ENCODE measurements around a stretch of chr10.

DNA sequence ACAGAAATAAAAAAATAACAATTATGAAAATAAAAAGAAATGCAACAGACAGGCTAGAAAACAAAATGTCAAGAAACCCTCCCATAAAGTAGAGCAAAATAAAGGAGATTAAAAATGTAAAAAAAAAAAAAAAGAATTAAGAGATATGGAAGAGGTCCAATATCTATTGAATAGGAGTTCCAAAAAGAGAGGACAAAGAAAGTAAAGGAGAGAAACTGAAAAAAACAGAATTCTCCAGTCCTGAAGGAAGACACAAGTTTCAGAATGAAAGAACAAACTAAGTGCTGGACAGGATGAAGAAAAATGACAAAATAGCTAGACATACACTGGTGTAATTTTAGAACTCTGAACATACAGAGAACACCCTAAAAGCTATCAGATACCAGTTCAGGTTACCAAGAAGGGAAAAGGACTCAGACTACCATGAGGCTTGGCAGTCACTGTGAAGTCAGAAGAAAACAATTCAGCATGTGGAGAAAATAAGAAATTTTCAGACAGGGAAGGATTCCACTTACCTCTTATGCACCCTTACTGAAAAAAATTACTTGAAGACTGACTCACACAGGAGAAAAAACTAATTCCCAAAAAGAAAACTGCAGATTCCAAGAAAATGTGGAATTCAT, 40.3 kb upstream of the ABLIM1 start:
CAGE:
- cytosol, long polyA minus RNA = no peak
- cytosol, long polyA plus RNA = no peak
- long polyA plus RNA = no peak
- nucleus, long polyA minus RNA = no peak
- nucleus, long polyA plus RNA = no peak

DNA sequence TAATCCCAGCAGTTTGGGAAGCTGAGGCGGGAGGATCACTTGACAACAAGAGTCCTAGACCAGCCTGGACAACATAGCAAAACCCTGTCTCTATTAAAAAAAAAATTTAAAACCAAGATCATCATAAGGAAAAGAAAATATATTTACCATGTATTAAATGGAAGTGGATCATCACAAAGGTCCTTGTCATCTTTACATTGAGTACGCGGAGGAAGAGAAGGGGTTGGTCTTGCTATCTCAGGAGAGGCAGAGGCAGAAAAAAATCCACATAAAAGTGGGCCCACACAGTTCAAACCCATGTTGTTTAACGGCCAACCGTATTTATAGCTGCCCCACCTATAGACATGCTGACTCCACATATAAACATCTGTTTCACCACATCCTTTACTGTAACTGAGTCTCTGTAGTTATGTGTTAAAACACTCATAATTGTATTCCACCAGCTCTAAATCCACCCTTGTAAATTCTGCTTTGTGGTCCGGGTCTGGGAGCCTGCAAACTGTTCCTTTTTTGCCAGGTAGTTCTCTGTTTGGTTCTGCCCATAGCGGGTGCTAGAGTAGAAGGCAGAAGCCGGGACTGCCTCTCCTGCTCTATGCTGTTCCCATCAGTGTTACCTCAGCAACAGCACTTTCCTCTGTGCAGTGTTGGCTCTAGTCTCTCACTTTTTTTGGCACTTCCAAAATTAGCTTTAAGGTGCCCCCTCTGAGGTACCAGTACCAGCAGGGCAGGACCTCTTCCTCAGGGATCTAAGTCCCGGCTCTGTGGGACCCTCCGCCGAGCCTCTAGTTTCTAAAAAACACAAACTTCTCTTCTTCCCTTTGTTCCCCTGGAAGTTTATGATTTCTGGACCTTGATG, 20.2 kb upstream of the FHIP2A start:
CAGE:
- cytosol, long polyA minus RNA = no peak
- cytosol, long polyA plus RNA = no peak
- long polyA plus RNA = no peak
- nucleus, long polyA minus RNA = no peak
- nucleus, long polyA plus RNA = no peak

GRCh38 chr10:115024094-115024637, 69.0 kb upstream of the ATRNL1 start:
CAGE:
- cytosol, long polyA minus RNA = no peak
- cytosol, long polyA plus RNA = no peak
- long polyA plus RNA = no peak
- nucleus, long polyA minus RNA = no peak
- nucleus, long polyA plus RNA = no peak

CAGE:
- cytosol, long polyA minus RNA = no peak
- cytosol, long polyA plus RNA = no peak
- long polyA plus RNA = no peak
- nucleus, long polyA minus RNA = no peak
- nucleus, long polyA plus RNA = no peak
Observed at GRCh38 chr10:115093841-115094562, 837 bp downstream of the ATRNL1 start.

CAGE:
- cytosol, long polyA minus RNA = no peak
- cytosol, long polyA plus RNA = no peak
- long polyA plus RNA = no peak
- nucleus, long polyA minus RNA = no peak
- nucleus, long polyA plus RNA = no peak
Observed at GRCh38 chr10:116058356-116059288, 214.4 kb downstream of the GFRA1 start.

GRCh38 chr10:116167464-116167735, 105.6 kb downstream of the GFRA1 start:
CAGE:
- cytosol, long polyA minus RNA = no peak
- cytosol, long polyA plus RNA = no peak
- long polyA plus RNA = no peak
- nucleus, long polyA minus RNA = no peak
- nucleus, long polyA plus RNA = no peak

GRCh38 chr10:116324628-116325273, 503 bp downstream of the CCDC172 start:
CAGE:
- cytosol, long polyA minus RNA = no peak
- cytosol, long polyA plus RNA = no peak
- long polyA plus RNA = no peak
- nucleus, long polyA minus RNA = no peak
- nucleus, long polyA plus RNA = no peak

DNA sequence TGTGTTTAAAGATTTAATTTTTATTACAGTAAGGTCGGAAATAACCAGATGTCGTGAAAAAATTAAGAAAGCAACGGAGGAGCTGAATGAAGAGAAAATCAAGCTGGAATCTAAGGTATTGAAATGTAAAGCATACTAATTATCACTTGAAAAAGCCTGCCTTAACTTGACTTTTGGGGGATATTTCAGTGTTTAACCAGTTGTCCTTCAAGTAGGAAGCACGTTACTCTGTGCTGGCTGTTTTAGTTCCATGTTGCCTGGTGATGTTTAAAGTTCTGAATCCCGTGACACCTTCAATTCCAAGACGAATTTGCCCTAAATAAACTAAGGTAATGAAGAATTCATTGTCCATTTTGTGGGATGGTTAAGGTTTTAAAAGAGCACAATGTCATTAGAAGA, 1.0 kb downstream of the CCDC172 start:
CAGE:
- cytosol, long polyA minus RNA = no peak
- cytosol, long polyA plus RNA = no peak
- long polyA plus RNA = no peak
- nucleus, long polyA minus RNA = no peak
- nucleus, long polyA plus RNA = no peak

GRCh38 chr10:117138950-117140002, 1.2 kb upstream of the VAX1 start:
CAGE:
- cytosol, long polyA minus RNA = no peak
- cytosol, long polyA plus RNA = no peak
- long polyA plus RNA = no peak
- nucleus, long polyA minus RNA = no peak
- nucleus, long polyA plus RNA = no peak

DNA sequence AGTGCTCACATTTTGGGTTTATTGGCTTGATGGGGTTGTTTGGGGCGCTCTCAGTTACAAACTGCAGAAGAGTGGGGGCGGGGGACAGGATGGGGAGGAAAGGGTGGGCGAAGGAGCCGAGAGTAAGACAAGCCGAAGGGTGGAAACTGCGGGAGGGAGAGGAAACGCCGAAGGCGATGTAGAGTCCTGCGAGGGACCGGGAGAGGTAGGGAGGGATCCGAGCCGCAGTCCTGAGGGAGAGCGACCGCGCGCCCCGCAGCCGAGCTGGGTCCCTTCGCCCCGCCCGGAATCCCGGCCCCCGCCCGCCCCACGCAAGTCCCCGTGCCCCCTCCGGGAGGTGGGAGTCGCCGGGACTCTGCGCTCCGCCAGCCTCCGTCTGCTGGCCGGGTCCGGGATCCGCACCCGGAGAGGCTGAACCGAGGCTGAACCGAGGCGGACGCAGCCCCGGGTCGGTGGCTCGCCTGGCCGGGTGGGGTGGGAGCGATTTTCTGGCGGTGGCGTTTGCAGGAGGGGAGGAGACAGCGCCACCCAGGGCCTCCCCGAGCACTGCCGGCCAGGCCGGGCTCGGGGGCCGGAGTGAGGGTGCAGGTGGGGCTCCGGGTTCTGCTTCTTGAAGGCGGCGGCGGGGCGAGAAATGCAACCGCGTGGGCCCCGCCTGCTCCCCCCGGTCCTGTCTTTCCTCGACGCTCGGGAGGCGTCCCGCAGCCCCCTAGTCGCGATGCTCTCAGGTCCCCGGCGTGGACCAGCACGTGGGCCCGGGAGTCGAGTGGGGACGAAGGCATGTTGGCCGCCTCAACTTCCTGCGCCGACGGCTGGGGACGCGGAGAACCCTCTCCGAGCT, 24.9 kb upstream of the VAX1 start:
CAGE:
- cytosol, long polyA minus RNA = no peak
- cytosol, long polyA plus RNA = no peak
- long polyA plus RNA = no peak
- nucleus, long polyA minus RNA = no peak
- nucleus, long polyA plus RNA = no peak

DNA sequence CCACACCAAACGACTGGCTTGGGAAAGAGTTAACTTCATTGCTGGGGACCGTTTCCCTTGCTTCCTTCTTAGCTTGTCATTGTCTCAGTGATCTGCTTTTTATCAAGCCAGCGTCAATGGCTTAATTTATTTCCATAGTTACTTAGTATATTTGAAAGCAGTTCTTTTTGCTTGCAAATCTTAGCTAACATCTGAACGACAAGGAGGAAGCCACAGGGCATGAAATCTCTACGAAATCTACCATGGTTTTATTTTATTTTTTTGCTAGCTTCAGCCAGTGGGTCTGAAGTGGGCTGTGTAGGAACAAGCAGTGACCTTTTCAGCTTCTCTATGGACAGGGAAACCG, 7.9 kb downstream of the SLC18A2 start:
CAGE:
- cytosol, long polyA minus RNA = no peak
- cytosol, long polyA plus RNA = no peak
- long polyA plus RNA = no peak
- nucleus, long polyA minus RNA = no peak
- nucleus, long polyA plus RNA = no peak

CAGE:
- cytosol, long polyA minus RNA = no peak
- cytosol, long polyA plus RNA = no peak
- long polyA plus RNA = no peak
- nucleus, long polyA minus RNA = no peak
- nucleus, long polyA plus RNA = no peak
Observed at GRCh38 chr10:117537369-117538002, 5.1 kb upstream of the EMX2 start.

GRCh38 chr10:117551310-117551902, 8.9 kb downstream of the EMX2 start:
CAGE:
- cytosol, long polyA minus RNA = no peak
- cytosol, long polyA plus RNA = no peak
- long polyA plus RNA = no peak
- nucleus, long polyA minus RNA = no peak
- nucleus, long polyA plus RNA = no peak

CAGE:
- cytosol, long polyA minus RNA = no peak
- cytosol, long polyA plus RNA = no peak
- long polyA plus RNA = no peak
- nucleus, long polyA minus RNA = no peak
- nucleus, long polyA plus RNA = no peak
Observed at GRCh38 chr10:117901190-117901587, 145.6 kb downstream of the RAB11FIP2 start.

CAGE:
- cytosol, long polyA minus RNA = no peak
- cytosol, long polyA plus RNA = no peak
- long polyA plus RNA = no peak
- nucleus, long polyA minus RNA = no peak
- nucleus, long polyA plus RNA = no peak
Observed at GRCh38 chr10:118024495-118025142, 22.1 kb downstream of the RAB11FIP2 start.

GRCh38 chr10:118045557-118046533, 896 bp downstream of the RAB11FIP2 start:
CAGE:
- cytosol, long polyA minus RNA = no peak
- cytosol, long polyA plus RNA = no peak
- long polyA plus RNA = no peak
- nucleus, long polyA minus RNA = start-site peak on the minus strand at chr10:118045779-118045900, 12 reads; start-site peak on the plus strand at chr10:118045873-118046221, 6 reads
- nucleus, long polyA plus RNA = no peak

CAGE:
- cytosol, long polyA minus RNA = no peak
- cytosol, long polyA plus RNA = no peak
- long polyA plus RNA = no peak
- nucleus, long polyA minus RNA = no peak
- nucleus, long polyA plus RNA = no peak
Observed at GRCh38 chr10:118057079-118057619, 10.4 kb upstream of the RAB11FIP2 start.

CAGE:
- cytosol, long polyA minus RNA = no peak
- cytosol, long polyA plus RNA = no peak
- long polyA plus RNA = no peak
- nucleus, long polyA minus RNA = no peak
- nucleus, long polyA plus RNA = no peak
Observed at GRCh38 chr10:118298190-118298618, 43.9 kb downstream of the FAM204A start.

DNA sequence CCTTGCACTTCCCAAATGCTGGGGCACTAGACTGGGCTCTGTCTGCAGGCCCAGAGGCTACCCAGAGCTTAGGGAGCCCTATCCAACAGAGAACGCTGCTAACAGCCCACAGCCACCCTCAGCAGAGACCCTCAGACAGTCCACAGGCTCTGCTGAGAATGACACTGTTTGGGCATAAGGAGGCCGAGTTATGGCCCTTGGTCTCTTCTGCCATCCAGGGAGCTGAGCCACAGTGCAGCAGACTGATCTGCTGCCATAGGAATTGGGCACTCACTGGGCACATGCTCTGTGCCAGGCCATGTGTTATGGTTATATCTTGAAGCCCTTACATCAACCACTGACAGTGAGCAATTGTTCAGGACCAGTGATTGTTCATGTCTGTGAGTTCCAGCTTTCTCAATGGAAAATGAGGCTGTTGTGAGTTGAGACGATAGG, 77.4 kb upstream of the PRLHR start:
CAGE:
- cytosol, long polyA minus RNA = no peak
- cytosol, long polyA plus RNA = no peak
- long polyA plus RNA = no peak
- nucleus, long polyA minus RNA = no peak
- nucleus, long polyA plus RNA = no peak

DNA sequence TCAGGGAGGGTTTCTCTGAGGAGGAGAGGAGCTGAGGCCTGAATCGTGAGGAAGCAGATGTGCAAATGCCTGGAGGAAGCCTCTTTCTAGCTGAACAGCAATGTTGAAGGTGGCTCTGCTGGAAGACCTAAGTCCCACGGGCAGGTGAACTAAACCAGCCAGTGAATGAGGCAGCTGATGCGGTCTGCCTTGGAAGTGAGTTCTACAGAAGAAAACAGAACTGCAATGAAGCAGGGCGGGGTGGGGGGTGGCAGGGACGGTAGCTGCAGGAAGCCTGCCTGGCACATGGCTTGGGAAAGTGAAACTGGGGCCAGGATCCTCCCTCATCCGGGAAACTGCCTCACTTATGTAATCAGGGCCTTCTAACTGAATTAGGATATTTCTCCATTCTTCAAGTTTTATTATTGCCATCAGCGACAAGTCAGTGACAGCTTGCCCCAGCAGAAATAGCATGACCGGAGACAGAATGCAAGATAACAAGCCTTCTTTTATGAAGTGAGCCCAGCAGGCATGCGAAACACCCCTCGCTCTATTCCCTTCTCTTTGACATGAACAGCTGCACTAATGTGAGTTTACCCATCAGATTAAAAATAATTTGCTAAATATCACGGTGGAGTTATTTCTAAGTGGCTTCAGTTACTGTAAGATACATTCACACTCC, 77.4 kb upstream of the CACUL1 start:
CAGE:
- cytosol, long polyA minus RNA = no peak
- cytosol, long polyA plus RNA = no peak
- long polyA plus RNA = no peak
- nucleus, long polyA minus RNA = no peak
- nucleus, long polyA plus RNA = no peak

All from keratinocyte (primary cell).